ENCODE measurements around a stretch of chr5.

DNA sequence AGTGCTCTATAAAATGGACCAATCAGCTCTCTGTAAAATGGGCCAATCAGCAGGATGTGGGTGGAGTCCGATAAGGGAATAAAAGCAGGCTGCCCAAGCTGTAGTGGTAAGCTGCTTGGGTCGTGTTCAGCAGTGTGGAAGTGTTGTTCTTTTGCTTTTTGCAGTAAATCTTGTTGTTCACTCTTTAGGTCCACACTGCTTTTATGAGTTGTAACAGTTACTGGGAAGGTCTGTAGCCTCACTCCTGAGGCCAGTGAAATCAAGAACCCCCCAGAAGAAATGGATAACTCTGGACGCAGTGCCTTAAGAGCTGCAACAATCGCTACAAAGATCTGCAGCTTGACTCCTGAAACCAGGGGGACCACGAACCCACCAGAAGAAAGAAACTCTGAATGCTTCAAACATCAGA, 3.4 kb upstream of the OTULINL start:
- PRO-cap = no peak
- RAMPAGE, long total RNA = no peak

DNA sequence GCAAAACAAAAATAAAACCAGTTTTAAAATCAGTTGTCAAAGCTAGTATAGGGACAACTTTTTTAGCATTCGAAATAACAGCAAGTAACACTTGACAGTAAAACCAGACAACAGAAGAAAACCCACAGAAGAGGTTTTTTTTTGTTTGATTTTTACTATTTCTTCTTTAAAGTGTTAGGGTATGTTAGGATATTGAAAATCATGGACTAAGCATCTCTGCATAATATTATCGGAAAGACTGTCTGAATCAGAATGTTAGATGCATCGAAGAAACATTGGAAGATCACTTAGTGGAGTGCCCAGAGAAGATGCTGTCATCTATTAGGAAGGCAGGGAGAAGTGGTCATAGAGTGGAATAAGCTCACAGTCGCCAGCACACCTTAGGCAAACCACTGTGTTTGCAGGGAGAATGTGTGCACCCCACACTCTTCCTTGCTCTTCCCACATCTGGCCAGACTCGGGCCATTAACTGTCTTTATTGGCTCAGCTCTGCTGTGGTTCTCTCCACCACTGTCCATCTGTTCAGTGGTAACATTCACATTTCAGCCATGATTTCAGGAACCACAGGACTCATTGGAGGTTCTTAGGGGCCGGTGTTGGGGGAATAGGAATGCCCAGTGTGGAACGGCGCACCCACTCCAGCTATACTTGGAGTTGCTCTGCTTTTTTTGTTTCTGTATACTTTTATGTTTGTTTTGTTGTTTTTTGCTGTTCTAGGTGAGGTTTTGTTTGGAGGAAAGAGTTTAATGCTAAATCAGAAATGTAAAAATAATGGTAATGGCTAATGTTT, 2.4 kb downstream of the OTULINL start:
- PRO-cap = no peak
- RAMPAGE, long total RNA = no peak

GRCh38 chr5:14677943-14679241, 13.9 kb downstream of the OTULIN start:
- PRO-cap = no peak
- RAMPAGE, long total RNA = no peak

- PRO-cap = no peak
- RAMPAGE, long total RNA = no peak
These were observed 17.0 kb downstream of the OTULIN start for GRCh38 chr5:14681360-14682115.

DNA sequence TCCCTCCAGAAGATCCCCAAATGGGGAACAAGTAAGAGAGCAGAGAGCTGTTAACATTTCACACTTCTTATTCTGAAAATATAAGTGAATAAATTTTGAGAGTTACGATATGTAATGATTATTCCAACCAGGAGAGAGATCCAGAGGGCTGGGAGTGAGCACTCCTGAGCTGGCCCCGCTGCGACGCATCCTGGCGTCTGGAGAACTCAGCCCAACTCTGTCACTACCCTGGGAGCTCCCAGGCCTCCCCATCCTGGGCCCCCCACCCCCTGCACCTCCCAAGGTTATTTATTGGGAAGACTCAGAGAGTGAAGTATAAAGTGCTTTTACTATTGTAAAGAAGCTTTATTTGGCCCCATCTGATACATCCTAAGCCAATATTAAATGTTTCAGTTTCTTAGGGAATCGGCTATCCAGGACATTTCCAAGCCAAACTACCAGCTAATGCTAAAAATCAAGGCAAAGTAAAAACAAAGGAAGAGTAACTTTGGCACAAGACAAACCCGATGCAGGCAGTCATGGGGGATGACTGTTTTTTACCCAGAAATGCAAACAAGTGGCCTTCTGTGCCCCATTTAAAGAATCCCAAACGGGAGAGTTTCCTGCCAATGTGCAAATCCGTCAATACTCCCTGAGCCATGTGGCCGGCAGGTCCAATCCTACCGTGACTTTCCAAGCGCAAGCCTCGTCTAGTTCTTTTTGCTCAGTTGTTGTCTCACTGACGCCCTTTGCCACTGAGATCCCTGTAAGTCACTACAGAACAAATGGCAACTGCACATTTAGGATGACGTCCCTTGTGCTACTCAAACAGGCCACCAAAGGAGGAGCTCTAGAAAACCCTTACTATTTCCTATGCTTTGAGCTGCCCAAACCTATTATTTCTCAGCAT, 43.1 kb downstream of the OTULIN start:
- PRO-cap = no peak
- RAMPAGE, long total RNA = no peak

GRCh38 chr5:14710421-14711566, 46.3 kb downstream of the OTULIN start:
- PRO-cap = no peak
- RAMPAGE, long total RNA = no peak

DNA sequence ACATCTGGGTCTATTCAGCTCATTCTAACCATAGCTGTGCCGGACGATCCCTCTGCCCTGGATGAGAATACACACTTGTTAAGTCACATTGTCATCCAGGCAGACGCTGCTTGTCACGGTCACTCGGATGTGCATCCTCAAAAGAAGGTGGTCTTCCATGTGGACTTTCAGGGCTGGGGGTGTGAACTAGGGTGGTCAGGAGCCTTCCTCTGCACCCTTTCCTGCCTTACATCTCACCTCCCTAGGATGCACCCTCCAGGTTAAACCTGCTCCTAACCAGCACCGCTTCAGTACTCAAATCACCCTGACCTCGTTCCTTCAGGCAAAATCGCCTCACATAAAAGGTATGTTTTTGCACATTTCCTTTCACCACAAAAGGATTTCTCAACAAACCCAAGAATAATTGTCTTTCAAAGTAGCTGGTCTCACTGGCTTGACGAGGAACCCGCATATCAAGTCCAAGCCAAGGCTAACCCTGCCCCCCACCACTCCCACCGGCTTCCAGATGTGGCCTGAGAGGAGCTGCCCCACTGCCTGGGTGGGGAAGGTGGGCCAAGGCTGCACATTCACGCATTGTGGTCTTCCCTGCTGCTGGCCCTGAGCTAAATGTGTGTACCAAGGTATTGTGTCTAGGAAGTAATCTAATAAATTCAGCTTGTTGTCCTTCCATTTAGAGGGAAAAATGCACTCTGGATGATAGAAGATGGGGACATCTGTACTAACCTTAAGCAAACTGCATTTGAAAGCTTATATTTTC, 21.7 kb downstream of the ANKH start:
- PRO-cap = no peak
- RAMPAGE, long total RNA = no peak

- PRO-cap = no peak
- RAMPAGE, long total RNA = no peak
These were observed 688 bp downstream of the ANKH start for GRCh38 chr5:14870812-14871367.

- PRO-cap = no peak
- RAMPAGE, long total RNA = no peak
These were observed 234.2 kb upstream of the FBXL7 start for GRCh38 chr5:15265821-15266174.

- PRO-cap = no peak
- RAMPAGE, long total RNA = no peak
These were observed 307.9 kb downstream of the FBXL7 start for GRCh38 chr5:15807878-15808343.

GRCh38 chr5:16521327-16522143, 55.9 kb upstream of the ZNF622 start:
- PRO-cap = no peak
- RAMPAGE, long total RNA = no peak

DNA sequence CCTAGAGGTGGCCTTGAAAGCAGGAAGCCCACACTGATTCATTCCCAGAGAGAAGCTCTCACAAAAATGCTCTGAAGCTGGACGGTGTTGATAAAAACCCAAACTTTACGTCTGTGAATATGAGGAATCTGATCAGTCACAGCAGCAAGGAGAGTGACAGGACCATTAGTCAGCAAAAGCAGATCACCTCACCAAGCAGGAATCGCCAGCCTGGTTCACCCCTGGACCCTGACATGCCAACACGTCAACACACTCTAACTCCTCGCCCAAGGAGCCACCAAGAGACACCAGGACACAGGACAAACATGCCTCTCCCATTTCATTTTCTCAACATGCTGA, 70.7 kb upstream of the ZNF622 start:
- PRO-cap = no peak
- RAMPAGE, long total RNA = no peak

DNA sequence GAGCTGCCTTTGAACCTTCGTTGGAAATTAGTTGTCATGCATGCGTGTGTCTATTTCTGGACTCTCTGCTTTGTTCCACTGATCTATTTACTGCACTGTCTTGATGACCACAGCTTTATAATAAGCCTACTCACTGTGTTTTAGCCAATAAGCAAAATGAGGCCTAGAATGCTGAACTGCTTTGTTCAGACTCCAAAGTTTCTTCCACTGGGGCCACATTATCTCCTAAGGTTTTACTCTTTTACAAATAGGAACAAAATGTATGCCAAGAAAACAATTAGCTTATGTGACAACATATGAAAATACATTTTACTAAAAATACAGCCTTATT, 72.1 kb downstream of the RETREG1 start:
- PRO-cap = no peak
- RAMPAGE, long total RNA = no peak

- PRO-cap = no peak
- RAMPAGE, long total RNA = no peak
These were observed 70.1 kb downstream of the RETREG1 start for GRCh38 chr5:16546723-16547116.

- PRO-cap = no peak
- RAMPAGE, long total RNA = no peak
These were observed 66.6 kb downstream of the RETREG1 start for GRCh38 chr5:16549698-16551108.

DNA sequence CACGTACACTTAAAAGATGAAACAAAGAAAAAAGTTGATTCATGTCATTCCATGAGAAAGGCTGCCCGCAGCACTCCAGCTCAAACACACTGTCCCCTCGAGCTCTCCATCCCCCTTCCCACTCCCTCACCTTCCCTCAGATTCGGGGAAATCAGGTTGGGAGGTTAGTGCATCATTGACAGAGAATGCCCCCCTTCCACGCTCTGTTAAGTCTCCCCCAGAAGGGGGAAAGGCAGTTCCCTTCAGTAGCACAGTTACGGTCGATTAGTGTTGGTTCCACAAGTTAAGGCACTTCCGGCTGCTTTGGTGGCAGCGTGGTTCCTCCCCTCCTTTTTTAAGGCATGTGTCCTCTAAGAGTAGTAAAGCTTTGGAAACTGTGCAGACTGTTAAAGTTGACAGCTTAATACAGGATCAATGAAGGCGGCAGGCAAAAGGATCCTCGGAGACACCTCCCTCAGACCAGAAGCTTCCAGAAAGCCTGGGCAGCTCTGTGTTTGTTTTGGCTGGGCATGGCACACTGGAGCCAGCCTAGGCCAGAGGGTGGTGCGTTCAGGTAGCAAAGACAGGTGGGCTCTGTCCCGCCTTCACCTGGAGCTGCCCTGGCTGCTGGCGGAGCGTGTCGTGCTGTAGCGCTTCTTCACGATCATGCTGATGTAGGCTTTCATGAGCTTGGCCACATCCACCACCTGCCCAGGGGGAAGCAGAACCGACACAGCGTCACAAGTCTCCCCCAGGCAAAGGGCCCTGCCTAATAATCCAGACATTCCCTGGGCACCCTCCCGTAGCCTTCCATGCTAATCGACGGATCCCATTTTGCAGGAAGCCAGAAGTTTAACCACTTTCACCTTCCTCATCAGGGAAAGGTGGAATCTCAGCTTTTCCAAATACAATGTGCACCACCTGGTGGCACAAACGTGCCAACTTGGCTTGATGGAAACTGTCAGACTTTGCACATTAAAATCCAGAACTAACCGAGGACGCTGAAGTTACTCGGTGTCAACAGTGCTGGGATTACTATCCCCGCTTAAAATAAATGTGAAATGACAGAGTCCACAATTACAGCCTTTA, 49.6 kb upstream of the RETREG1 start:
- PRO-cap = no peak
- RAMPAGE, long total RNA = no peak

DNA sequence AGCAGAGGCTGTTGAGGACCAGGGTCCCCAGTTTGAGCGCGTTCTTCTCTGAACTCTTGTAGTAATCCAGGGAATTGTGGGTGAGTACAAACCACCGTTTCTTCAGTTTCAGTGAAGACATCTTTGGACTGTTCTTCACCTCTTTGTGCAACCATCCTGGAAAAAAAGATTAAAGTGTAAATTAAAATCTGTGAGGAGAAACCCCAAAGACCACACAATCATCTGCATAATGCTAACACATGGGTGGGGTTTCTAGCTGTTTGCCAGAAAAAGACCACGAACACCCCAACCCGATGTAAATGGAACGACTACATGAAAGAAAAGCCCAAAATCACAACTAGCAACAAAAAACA, 64.5 kb upstream of the RETREG1 start:
- PRO-cap = no peak
- RAMPAGE, long total RNA = no peak

DNA sequence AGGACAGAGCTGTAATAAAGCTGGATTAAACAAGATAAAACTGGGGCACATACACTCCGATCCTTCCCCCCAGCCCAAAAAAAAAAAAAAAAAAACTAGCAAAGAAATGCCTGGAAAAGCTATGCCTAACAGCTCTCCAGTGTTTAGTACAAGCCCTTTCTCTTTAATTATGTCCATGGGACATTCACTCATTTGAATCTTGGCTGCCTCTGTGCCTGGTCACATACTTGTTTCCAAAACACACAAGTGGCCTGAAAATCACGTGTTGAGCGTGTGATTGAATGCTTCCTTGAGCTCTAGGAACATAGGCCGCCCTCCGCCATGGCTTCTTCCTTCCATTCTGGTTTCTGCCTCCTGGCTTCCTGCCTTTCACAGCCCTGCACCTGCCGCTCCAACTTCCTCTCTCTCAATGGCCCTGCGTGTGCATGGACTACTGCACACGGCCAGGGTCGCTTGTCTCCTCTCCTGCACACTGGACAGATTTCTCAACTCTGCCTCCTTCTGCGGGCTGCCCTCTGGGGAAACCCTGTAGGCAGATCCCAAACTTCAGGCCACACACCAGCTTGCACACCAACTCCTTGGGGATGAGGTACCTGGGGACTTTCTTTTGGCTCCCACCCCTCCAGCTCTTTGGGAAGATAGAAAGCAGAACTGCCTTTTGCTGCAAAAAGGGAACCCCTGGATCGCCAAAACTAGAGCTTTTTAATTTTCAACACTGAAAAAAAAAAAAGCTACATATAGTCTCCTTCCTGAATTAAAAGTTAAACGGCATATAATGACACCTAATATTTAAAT, 111.2 kb upstream of the RETREG1 start:
- PRO-cap = no peak
- RAMPAGE, long total RNA = no peak

GRCh38 chr5:16933972-16934363, 2.1 kb downstream of the MYO10 start:
- PRO-cap = no peak
- RAMPAGE, long total RNA = no peak

GRCh38 chr5:17024683-17025336, 88.7 kb upstream of the MYO10 start:
- PRO-cap = no peak
- RAMPAGE, long total RNA = no peak